Cardiac fibroblast (primary cell): ENCODE measurements around the gene PRKG1.

DNA sequence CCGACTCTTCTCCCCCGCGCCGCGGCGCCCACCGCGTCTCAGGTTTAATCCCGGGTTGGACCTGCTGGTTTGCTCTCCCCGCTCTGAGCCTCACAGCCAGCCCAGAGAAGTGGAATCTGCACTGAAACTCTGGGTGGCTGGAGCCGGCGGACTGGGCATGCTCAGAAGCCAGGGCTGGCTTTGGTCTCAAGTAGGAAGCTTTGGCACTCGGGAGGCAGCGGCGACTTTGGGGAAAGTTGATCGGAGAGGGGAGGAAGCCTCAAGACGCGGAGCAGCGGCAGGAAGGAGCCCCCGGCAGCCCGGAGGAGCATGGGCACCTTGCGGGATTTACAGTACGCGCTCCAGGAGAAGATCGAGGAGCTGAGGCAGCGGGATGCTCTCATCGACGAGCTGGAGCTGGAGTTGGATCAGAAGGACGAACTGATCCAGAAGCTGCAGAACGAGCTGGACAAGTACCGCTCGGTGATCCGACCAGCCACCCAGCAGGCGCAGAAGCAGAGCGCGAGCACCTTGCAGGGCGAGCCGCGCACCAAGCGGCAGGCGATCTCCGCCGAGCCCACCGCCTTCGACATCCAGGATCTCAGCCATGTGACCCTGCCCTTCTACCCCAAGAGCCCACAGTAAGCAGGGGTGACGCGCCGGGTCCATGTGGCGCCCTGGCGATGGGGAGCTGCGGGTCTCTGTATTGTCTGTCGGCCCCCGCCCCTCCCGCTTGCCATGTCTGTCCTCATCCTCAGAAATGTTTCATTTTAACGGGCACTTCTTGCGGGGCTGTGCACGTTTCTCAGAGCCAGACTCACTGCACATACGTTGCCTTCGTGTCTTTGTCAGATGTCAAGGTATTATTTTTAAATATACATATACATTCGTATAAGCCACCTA is at the start of gene PRKG1:
Gene PRKG1 (plus strand): TSS at position 206 of the 882 bp plus-strand sequence.
- RRBS: 0% methylated on average over 3 of the region's 60 CpGs

- RRBS: no CpG with 5 or more reads among the region's 3 CpGs
Observed at GRCh38 chr10:52102164-52102544, 211.9 kb upstream of the DKK1 start.

DNA sequence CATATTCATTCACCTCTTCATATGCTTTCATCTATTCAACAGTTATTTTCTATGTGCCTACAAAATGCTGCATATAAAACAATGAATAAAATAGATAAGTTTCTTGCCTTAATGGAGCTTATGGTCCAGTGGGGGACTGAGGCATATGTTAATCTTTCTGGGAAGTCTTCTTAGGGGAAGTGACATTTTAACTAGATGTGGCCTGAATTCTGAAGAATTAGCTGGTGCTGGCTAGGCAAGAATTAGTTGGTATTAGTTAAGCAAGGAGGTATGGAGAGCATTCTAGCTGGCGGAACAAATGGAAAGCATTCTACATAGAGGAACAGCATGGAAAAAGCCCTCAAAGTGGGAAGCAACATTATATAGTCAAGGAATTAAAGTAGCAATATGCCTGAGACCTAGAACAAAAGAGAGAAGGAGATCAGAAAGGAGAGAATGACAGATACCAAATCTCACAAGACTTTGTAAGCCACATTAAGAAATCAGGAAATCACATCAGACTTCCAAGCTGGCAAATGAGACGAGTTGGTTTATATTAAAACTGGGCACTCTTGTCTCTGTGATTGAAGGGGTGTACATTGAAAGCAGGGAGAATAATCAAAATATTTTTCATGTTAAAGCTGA is 145.9 kb upstream of the DKK1 start:
- RRBS: no CpG with 5 or more reads among the region's 2 CpGs

GRCh38 chr10:52313707-52314188 is 333 bp upstream of the DKK1 start:
- RRBS: no CpG with 5 or more reads among the region's 18 CpGs

GRCh38 chr10:52314772-52315491 is 851 bp downstream of the DKK1 start:
- RRBS: no CpG with 5 or more reads among the region's 35 CpGs

DNA sequence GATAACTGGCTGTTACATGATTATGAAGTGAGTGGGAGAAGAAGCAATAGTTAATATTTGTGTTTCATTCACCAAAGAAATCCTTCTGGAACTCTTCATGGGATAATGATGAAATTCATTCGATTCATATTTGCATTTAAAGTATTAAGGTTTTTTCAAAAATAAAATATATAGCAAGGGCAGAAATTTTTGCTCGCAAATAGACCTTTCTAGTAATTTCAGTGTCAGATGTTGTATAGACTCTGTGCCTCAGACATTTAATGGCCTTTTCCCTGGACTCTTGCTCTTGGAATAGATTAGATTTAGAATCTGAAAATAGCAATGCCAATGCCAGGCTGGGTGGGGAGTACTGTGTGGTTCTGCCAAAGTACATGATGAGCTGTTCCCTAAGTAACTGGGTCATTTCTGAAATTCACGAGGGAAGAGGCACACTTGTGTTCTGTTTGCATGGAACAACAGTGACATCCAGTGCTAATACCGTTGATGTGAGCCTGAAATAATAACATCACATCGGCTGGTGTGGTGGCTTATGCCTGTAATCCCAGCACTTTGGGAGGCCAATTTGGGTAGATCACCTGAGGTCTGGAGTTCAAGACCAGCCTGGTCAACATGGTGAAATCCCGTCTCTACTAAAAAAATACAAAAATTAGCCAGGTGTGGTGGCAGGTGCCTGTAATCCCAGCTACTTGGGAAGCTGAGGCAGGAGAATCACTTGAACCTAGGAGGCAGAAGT is 119.1 kb downstream of the MBL2 start:
- RRBS: no CpG with 5 or more reads among the region's 6 CpGs

DNA sequence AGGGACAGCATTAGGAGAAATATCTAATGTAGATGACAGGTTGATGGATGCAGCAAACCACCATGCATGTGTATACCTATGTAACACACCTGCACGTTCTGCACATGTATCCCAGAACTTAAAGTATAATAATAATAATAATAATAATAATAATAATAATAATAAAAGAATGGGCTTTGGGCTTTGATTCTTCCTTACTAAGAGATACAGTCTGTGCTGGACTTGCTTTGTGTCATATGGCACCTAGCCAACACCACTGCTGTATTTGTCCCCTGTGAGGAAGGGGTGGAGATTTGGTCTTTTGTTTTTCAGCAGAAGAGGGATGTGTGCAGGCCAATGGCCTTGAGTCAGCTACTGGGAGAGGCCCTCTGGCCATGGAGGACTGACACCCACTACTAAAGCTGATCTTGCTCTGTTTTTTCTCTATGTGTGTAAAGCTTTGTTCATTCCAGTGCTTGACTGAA is 573.0 kb upstream of the PCDH15 start:
- RRBS: no CpG with 5 or more reads among the region's 1 CpG

DNA sequence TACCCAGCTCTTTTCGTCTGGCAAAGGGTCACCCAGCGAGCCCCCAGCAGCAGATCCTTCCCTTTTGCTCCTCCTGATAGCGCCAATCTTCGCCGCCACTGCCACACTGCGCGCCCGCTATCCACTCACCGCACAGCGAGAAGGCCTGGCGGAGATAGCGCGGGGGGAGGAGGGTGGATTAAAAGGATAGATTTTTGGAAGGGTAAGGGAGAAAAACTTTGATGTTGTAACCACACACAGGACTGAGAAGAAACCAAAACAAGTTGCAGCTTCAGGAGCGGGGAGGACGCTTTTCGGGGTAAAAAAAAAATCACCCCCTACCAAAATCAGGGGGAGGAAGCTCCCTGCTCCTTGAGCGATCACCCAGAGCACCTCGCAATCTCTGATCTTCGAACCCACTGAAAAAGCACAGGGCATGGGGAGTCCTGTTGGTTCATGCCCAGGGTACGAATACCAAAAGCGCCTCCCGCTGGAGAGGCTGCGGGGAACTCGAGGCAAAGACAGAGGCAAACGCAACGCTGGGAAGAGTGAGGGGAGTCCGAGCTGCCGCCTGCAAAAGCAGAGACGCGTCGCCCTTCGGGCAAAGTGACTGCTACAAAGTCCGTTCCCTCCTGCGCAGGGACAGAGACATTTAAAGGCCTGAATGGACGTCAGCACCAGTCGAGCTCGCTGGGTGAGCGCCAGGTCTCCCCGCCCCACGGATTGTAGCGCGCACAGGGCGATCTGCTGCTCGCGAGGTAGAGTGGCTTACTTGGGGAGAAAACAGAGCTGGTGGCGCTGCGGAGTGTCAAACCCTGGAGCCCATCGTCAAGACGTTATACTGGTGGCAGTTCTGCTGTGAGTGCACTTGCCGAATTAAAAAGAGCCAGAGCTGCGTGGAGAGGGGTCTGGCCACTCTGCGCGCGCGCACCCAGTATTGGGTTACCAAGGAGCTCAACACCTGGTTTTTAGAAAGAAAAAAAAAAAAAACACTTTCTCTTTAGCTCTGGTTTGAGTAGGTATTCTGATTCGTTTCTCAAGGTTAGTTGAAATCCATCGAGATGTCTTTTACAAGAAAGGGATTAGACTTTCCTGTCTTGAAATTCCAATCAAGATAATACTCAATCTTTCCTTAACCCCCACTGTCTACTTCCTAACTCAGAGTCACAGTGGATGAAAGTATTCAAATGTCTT is 732.8 kb downstream of the ZWINT start:
- RRBS: no CpG with 5 or more reads among the region's 57 CpGs

- RRBS: no CpG with 5 or more reads among the region's 1 CpG
Observed at GRCh38 chr10:57864831-57865174, 402.9 kb downstream of the IPMK start.

- RRBS: no CpG with 5 or more reads among the region's 6 CpGs
Observed at GRCh38 chr10:58189283-58189896, 78.3 kb downstream of the IPMK start.

- RRBS: no CpG with 5 or more reads among the region's 13 CpGs
Observed at GRCh38 chr10:58268207-58268558, 489 bp upstream of the IPMK start.

- RRBS: no CpG with 5 or more reads among the region's 6 CpGs
Observed at GRCh38 chr10:58856456-58857063, 319.9 kb upstream of the PHYHIPL start.

- RRBS: no CpG with 5 or more reads among the region's 1 CpG
Observed at GRCh38 chr10:59388039-59388392, 25.7 kb upstream of the FAM13C start.

DNA sequence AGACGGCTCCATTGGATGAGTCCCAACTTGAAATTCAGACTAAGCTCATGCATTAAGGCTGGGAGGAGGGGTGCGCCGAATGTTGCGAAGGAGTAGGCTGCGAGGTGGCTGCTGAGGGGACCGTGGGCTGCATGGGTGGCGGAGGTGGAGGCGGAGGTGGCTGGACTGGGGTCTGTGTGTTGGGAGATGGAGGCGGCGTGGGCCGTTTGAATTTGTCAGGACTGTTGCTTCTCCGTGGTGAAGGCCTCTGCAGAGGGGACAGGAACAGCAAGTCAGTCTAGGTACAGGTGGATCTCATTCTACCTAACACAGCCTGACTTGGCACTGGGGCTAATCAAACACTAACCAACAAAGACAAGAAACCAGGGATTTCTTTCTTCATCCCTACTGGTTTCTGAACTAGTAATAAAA is 39.6 kb upstream of the MRLN start:
- RRBS: no CpG with 5 or more reads among the region's 12 CpGs

- RRBS: no CpG with 5 or more reads among the region's 5 CpGs
Observed at GRCh38 chr10:59818477-59818948, 65.3 kb upstream of the MRLN start.

GRCh38 chr10:60028487-60028984 is 122.2 kb upstream of the CCDC6 start:
- RRBS: no CpG with 5 or more reads among the region's 4 CpGs

- RRBS: no CpG with 5 or more reads among the region's 2 CpGs
Observed at GRCh38 chr10:60387378-60387973, 2.2 kb downstream of the ANK3 start.

DNA sequence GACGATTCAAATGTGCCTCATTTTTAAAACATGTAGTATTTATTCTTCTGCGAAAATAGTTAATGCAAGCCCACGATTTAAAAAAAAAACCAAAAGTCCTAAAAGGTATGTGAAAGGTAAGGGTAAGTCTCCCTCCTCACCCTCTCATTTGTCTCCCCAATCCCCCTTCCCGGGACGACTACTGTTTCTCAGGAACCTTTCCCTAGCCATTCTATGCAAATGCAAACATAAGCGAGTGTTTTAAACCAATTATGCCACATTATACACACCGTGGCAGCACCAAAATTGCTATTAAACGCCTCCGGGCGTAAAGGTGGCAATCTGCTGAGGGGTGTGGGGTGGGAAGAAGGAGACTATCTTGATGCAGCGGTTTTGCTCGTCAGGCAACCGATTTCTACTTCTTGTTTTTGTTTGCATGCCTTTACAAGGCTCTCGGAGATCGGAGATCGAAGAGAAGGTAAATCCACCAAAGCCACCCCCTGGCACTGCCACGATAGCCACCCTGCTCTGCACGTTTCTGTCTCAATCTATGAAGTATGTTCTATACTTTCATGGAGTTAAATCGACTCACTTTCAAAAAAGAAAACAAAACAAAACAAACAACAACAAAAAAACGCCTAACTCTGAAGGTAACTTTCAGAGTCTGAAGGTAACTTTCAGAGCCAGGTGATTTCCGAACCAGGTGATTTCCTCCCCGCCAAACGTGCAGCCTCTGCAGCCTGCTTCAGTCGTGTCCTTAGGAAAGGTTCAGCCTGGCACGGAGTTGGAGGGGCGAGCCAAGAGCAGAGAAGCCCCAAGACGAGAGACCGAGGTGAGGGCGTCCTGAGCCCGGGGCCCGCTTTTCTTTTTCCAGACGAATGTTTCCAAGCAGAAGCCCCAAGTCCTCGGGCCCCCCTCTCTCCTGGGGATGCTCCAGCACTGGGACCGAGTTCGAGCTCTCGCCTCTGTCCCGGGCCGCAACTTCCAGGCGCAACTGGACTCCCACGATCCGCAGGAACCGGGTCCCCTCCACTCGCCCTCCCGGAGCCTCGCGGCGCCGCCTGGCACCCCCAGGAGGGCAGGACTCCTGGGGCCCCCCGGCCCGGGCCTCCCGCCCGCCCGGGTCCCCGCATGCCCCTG is 45.8 kb upstream of the CDK1 start:
- RRBS: 3% methylated on average over 12 of the region's 54 CpGs